LHCN-M2 (cell line): Measurements from ENCODE around the gene PPID.

DNA sequence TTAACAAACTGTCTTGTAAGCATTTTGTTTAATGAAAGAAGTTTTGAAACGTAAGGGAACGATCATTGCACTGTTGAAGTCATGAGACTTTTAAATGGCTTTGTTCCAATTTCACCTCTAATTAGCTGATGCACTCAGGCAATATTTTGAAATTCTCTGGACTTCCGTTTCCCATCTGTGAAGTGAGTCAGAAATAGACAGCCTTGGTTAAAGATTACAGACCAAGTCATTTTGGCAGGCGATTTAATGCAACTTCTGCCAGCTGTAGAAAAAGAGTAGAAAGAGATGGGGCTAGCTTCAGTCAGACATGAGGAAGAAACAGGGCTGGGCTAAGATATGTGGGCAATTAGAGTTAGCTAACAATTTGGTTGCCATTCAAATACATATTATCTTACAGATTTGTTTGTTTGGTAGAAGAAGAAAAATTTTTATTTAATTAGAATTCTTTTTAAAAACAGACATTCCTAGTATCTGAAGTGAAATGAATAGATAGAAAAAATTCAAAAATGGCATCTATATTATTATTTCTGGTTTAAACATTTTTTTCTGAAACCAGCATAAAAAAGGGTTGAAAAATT lies 14.0 kb upstream of the TDO2 start:
- RAMPAGE, long total RNA: no peak

DNA sequence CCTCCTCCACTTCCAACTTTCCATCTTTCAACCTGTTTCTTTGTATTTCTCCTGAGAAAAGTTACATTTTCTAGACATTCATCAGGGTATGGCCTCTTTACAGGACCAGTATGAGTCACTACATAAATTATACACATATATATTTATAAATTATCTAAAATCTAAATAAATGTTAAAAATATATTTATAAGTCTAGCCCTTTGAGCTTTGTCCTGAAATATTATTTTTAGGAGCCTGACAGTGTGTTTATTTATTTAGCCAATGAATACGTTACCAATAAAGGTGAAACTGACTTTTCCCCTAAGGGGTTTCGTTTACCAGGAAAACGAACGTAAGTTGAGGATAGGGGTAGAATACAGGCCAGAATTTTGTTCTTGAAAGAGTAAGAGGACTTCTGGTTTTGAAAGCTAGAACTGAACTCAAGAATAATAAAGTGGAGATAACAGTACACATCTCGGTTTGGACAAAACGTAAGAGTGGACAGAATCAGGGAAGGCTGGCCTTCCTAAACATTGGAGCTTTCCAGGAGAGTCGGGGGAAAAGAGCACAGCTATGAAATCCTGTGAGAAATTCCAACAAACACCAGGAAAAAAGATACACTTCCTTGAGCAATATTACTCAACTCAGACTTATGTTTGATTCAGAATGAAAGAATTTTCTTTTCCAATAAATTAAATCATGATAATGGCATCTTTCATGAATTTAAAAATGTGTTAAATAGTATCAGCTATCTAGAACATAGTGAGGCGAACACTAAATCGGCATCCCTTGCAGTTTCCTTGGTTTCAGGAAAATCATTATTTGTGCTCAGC lies 1.3 kb downstream of the CTSO start:
- RAMPAGE, long total RNA: no peak

DNA sequence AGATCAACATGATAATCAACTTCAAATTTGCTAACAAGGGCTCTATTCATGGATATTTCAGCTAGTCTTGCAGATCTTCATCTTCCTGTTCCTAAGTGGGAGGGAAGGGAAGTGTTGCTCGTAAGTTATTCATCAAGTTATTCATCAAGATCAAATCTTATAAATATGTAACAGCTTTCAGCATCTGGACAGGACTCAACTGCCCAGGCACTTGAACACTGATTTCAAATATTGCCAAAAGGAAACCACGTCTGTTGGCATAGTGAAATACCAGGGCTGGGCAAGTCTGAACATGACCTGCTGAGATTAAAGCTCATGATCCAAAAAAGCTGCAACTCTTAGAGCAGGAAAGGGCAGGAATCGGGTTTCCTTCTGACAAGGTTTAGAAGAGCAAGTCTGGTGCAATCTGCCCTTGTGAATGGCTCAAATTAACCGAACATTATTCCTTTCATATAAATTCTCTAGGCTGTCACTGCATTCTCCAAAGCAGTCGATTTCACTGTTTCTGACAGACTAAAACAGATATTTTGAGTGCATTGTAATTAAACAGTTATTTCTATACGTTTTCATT lies 200.2 kb downstream of the PDGFC start:
- RAMPAGE, long total RNA: no peak

DNA sequence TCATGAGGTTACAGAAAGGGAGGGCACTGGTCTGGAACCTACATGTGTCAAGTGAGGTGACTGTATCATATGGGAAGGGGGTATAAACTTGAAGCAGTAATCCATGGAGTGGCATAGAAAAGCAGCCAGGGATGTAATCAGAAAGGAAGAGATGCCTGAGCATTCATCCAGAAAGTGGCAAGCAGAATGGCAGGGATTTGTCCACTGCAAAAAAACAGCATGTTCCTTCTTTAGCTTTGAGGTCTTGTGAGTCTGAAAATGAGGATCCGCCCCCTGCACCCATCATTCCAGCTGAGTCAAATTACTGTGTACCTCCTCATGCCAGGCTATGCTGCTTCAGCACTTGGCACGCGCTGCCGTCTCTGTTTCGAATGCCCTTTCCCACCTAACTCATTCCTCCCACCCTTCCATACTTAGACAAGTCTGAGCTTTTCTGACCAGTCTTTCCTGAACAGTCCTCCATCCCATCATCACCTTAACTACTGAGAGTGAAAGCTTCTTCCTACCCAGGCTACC lies 81.5 kb downstream of the PDGFC start:
- RAMPAGE, long total RNA: no peak

- RAMPAGE, long total RNA: no peak
Observed at GRCh38 chr4:156949168-156950116, 22.2 kb downstream of the PDGFC start.

- RAMPAGE, long total RNA: no peak
Observed at GRCh38 chr4:156957961-156958827, 13.4 kb downstream of the PDGFC start.

DNA sequence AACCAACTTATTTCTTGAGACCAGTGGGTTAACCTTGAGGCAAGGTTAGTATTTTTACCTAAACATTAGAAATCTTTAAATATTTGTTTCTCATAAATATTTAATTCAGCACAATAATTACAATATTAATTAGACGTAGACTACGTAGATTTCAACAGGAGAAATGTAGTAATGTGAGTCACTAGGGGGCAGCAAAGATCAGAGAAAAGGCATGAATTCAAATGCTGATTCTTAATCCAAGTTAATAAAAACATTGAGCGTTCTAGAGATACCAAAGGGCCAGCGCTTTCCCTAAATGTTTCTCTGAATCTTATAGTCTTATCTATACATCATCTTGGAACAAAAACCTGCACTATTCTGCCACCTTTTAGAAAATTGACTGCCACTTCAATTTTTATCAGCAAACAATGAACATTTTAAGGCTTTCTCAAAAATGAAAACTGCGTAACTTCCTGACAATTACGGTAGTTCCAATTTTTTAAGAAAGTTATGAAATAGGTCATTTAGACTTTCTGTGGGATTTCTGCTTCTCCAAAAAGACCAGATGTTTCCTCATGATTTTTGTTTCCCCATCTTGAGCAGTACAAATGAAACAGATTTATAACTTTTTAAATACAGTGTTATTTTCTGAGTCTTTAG lies 180.6 kb downstream of the GASK1B start:
- RAMPAGE, long total RNA: no peak

DNA sequence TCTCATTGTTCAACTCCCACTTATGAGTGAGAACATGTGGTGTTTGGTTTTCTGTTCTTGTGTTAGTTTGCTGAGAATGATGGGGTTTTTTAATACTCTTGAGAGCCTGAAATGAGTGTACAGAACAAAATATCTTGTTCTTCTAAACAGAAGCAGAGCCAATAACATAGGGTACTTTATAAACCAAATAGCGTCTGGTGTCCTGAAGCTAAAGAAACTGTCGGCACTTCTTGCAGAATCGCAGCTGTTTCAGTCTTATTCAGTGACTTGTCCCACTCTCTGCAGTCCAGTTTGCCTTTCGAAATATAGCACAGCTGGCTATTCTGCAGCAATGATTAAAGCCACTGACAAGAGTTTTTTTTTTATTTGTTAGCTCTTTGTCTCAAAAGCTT lies 52.1 kb downstream of the GASK1B start:
- RAMPAGE, long total RNA: no peak

- RAMPAGE, long total RNA: no peak
Observed at GRCh38 chr4:158170063-158170389, 2.8 kb downstream of the GASK1B start.

DNA sequence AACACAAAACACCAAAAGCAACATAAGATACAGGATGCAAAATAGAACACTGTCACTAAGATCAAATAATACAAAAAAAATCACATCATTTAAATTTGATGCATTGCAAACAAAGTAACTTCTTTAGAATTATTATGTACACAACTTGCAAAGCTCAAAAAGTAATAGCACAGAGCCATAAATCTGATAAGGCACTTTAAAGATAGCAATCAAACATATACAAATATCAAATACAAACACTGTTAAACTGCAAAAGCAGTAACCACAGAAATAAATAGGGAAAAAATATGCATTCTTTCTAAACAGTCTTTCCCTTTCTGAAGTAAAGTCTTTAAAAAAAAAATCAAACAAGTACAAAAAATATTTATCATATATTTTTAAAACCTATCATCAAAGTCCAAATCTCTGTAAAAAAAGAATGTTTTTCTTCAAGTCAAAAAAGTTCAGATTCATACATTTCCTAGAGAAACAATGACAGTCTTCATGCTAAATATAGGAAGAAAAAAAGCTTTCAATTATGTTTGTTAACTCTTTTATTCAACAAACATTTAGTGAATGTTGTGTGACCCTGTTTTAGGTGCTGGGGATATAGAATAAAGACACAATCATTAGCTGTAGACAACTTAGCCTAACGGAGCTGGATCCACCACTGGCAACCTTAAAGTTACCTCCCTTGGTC lies 3.0 kb downstream of the C4orf46 start:
- RAMPAGE, long total RNA: no peak

- RAMPAGE, long total RNA: no peak
Observed at GRCh38 chr4:158705997-158706511, 17.1 kb downstream of the PPID start.

GRCh38 chr4:158722746-158723927 lies at the start of gene PPID:
TSS of gene PPID (minus strand) at chr4:158723396.
- RAMPAGE, long total RNA: start-site peak on the minus strand at chr4:158723364-158723392, 71 reads

GRCh38 chr4:158779462-158779872 lies 10.6 kb downstream of the FNIP2 start:
- RAMPAGE, long total RNA: no peak

DNA sequence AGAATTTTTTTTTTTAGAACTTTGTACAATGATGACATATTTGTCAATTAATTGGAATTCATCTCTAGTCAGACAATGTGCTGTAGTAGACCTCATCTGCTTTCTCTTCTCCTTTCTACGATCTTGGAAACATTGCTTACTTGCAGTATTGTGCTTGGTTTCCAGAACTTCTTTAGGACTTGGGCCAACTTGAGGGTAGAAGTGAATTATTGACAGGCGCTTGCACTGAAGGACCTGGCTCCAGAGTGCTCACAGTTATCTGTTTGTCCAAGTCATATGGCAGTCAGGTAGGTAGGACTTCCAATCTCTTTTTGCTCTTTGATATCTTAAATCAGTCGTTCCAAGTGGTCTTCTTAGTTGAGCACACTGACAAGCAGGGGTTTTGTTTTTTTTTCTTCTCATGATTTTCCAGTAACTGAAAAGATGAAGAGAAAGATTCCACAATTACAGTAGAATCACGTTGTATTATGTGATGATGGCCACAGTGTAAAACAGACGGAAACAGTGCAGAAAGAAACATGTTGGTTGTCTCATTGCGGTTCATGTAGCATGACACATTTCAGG lies 39.7 kb downstream of the FNIP2 start:
- RAMPAGE, long total RNA: no peak

- RAMPAGE, long total RNA: no peak
Observed at GRCh38 chr4:158817712-158818456, 49.1 kb downstream of the FNIP2 start.

DNA sequence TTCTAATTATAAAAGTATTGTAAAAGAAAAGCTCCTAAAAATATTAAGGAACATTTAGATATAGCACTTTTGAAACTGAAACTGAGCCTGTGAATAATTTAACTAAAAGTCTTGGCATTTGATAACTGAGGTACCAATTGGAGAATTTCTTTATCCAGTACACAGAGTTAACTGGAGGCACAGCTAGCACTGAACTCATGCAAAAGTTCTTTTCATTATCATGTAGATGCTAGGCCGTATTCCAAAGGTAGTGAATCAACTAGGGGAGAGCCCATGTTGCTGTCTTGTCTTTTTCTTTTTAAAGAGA lies 76.3 kb downstream of the FNIP2 start:
- RAMPAGE, long total RNA: no peak

- RAMPAGE, long total RNA: no peak
Observed at GRCh38 chr4:159112160-159112878, 9.4 kb downstream of the RAPGEF2 start.

- RAMPAGE, long total RNA: no peak
Observed at GRCh38 chr4:159216065-159216613, 113.3 kb downstream of the RAPGEF2 start.

DNA sequence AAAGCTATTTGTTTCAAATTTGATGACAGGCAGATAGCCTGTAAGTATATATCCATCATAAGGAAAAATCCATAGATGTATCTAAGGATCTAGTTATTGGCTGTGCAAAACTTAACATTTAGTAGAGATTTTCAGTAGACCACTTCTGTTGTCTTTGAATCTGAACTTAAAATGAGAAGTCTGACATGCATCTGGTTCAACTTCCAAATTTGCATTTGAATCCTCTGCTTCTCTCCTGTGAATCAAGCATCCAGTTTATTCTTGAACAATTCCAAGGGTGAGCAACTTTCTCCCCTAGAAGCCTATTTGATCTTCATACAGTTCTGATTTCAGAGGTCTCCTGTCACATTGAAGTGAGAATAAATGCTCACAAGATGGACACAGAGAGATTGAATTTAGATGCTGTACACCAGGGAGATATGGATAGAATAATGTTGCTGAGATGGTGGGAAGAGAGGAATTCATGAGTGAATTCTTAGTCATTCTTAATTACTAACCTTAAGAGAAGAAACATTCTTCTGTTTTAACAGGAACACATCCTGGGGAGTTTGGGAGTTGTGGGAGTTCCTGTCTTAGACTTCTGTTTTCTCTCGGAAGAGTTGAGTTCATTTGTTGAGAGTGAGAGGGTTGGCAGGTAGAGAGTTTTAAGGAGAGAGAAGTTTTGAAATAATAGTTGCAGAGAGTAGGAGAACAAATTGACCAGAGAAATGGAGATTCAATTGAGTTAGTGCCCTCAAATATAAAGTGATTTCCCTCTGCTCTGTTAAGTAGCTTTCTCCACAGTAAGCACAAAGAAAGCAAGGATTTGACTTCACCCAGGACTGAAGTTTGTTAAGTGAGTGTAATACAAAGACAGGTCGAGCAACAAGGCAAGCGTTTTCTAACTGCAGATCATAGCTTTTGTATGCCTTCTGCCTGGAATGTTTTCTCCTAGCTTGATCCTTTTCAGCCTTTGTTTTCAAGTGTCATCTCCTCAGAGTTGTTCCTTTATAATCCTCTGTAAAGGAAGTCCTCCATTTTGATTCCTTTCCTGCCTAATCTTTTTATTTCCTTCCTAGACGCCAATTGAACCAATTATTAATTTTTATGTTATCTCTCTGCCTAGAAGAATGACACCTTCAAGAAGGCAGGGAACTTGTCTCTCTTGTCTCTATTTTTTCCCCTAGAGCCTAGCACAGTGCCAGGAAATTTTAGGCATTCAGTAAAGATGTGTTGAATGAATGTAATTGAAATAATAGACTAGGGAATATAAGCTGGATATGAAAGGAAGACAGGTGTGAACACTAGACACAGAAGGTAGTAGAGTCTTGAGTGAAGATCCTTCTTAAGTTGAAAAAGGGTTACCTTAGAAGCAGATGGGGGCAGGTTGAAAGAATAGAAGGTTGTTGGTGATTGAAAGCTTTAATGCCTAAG lies 205.9 kb downstream of the RAPGEF2 start:
- RAMPAGE, long total RNA: no peak

DNA sequence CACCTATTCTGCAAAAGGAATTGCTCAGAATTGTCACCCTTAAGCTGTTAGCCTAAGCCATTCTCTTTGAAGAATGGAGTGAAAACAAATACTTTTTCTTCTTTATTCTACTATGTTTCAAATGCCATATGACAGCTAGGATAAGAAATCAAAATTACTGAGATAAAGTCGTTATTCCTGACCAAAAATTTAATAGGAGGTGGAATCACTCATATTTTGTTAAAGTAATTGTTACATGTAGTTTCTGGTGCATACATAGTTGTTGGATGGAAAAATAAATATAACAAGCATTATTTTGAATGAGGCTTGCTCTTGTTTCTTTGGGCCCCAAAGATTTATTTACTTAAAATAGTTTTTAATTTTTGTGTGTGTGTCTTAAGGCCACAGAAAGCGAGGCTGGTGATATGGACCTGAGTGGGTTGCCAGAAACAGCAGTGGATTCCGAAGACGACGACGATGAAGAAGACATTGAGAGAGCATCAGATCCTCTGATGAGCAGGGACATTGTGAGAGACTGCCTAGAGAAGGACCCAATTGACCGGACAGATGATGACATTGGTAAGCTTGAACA lies 211.4 kb downstream of the RAPGEF2 start:
- RAMPAGE, long total RNA: no peak